GM19240 (cell line): ENCODE measurements around a stretch of chr7.

GRCh38 chr7:54832763-54833495 is 73.9 kb upstream of the SEC61G start:
- RRBS: no CpG with 5 or more reads among the region's 43 CpGs

GRCh38 chr7:55020148-55021172 is 1.6 kb downstream of the EGFR start:
- RRBS: 19% methylated on average over 28 of the region's 46 CpGs

DNA sequence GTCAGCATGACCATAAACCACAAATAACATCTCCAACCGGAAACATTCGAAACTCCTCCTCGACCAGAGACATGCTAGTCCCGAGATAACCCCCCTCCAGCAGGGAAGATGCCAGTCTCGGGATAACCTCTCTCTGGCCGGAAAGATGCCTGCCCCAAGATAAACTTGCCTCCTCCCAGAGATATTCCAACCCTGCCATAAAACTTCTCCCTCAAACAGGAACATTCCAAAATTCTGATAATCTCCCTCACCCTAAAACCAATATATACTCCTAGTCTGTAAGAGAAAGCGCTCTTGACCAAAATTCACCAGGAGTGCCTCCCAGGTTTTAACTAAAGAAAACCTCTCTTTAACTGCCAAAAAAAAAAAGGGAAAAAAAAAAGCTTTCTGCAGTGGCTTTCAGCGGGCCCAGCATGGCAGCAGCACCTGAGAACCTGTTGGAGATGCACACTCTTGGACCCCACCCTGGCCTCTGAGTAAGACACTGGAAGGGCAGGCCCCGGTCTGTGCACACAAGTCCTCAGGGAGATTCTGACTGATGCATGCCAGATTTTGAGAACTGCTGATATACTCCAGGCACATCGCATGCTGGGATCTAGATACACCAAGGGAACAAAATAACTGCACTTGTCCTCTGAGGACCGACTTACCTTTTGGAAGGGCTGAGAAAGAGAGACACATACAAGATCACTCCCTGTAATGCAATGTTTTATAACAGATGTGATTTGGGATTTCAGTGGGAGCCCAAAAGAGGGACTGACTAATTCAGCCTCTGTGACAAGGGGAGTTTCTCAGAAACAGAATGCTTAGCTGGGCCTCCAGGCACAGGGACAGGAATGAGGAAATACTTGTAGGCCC is 7.9 kb downstream of the EGFR start:
- RRBS: 89% methylated on average over 3 of the region's 11 CpGs

DNA sequence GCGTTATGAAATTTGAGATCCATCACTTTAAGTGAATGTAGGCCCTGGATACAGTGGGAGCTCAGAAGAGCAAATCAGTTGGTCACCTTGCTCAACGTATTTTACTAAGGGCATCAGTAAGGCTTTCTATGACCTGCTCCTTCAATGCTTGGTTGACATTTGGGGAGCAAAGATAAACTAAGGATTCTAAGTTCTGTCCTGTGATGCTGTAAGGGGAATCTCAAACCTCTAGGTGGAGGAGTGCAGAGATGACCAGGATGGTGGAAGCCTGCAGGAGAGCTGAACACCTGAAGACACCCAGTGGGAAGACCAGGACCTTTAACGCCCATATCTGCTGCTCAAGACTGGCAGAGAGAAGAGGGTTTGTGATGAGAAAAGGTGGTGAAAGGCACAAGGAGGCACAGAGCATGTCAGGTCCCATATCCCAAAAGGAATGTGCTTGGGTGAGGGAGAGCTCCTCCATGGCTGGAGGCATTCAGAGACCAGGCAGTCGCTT is 20.4 kb downstream of the EGFR start:
- RRBS: no CpG with 5 or more reads among the region's 4 CpGs

DNA sequence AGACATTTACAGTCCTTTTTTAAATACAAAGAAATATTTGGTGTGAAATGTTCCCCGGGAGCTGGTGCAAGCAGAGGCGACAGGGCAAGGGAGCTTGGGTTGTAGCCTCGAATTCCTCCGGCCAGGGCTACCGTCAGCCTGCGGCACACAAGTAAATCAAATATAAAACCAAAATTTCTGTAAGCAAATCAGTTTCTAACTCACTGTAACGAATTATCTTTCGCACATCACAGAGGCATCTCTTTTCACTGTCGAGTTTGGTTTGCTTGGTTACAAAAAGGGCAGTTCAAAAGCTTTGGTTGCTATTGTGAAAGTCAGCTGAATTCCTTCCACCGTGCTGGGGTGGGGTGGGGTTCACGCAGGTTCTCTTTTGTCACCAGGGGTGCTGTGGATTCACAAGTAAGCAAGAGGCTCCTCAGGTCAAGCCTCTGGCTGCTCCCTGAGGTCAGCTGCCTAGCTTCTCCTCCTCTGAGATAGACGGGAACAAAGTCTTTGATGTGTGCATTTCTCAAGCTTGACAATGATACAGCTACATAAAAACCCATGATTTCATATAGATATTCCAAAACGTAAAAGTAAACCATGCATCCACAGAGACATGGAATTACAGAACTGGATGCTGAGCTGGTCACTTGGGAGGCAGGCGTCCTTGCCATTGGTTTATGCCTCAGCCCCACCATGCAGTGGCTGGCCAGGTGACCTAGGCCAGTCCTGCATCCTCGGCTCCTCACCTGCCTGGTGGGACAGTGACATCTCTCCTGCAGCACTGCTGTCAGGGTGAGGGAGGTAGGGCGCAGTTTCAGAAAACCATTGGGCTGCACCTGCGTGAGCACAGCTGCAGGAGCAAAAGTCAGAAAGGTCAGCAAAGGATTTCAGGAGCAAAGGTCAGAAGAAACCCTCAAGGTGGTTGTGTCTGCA is 47.8 kb downstream of the EGFR start:
- RRBS: no CpG with 5 or more reads among the region's 17 CpGs

DNA sequence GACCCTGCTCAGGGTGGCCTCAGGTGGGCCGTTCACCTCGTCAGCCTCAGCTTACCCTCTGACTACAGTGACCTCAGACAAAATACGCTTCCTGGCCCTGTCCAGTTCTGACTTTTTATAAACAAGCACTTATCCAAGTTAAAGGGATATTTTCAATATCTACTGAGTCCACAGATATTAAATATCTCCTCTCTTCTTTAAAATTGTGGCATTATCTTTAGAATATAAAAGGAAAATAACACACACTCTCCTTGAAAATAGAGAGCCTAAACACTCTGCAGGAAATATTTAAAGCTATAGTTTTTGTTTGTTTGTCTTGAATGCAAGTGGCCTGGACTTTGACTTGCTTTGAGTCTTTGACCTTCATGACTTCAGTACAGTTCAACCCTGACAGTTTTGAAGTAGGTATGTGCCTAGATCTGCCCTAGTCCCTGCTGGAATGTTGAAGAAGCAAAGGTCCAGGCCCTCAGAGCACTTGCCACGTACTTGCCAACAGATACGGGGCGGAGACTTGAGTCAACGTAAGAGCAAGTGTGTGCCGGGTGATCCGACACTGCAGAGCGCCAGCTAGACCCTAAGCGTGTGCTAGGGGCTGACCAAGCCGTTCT is 159.8 kb downstream of the EGFR start:
- RRBS: no CpG with 5 or more reads among the region's 12 CpGs

GRCh38 chr7:55210066-55211275 is 154.7 kb upstream of the LANCL2 start:
- RRBS: no CpG with 5 or more reads among the region's 6 CpGs

DNA sequence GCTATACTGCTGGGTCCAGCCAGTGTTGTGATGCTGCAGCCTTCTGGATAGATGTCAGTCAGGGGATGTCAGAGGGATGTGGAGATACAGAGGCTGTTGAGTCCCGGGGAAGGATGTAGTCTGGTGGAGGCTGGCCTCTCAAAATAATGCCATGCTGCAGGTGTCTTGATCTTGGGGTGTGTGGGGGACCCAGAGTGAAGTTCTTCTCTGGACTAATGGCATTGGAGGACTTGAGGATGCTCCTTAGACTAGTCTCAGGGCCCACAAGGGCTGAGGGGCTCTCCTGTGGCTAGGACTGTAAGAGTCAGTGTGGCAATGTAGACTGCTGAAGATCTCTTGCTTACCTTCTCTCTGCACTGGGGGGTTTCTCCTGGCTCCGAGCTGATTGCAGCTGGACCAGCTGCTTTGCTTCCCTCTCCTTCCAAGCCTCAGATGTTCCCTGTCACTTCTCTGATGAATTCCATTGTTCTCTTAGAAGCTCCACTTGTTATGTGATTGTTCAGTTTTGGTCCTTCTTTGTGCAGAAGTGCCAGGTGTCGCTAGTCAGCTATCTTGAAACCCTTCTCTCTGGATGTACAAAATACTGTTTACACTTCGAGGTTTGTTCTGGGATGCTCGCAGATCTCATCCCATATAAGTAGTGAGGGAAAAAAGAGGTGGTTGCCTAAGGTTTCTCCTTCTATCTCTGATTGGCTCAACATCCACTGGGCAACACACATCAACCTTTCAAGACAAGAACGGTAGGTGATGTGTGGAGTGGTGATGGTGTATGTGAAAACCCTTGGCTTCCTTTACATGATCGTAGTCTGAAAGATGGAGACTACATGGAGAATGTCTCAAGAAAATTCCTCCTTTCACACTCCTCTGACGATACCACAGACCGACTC is 99.8 kb downstream of the LANCL2 start:
- RRBS: no CpG with 5 or more reads among the region's 9 CpGs

DNA sequence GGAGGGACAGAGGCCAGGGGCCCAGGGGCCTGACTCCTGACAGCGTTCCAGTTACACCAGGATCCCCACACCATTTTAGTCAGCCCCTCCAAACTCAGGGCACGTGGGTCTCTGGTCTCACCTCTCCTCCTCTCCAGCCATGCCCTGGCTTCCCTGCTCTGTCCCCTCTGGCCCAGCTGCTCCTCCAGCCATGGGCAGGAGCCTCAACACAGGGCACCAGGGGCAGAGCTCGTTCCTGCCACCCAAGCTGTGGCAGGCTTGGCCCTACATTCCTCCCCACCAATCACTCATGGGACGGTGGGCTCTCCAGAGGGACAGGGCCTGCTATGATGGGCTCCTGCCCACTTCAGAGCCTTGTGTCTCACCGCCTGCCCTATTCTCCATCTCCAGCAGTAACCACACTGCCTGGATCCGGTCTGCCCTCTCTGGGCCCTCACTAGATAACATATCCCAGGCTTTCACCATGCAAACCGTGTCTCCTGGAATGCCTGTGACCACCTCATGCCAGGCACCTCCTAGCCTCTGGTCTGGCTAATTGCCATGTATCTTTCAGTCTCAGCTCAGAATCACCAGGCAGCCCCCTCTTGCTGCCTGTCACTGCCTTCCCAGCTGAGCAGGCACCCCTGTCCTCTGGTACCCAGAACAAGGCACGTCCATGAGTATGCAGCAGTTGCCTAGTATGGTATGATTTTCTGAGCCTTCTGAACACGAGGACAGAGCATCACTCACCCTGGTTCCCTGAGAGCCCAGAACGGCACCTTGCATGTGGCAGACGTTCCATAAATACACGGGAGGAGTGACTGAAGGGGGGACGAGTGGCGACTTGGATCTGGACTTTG is 95.5 kb downstream of the VOPP1 start:
- RRBS: no CpG with 5 or more reads among the region's 14 CpGs

DNA sequence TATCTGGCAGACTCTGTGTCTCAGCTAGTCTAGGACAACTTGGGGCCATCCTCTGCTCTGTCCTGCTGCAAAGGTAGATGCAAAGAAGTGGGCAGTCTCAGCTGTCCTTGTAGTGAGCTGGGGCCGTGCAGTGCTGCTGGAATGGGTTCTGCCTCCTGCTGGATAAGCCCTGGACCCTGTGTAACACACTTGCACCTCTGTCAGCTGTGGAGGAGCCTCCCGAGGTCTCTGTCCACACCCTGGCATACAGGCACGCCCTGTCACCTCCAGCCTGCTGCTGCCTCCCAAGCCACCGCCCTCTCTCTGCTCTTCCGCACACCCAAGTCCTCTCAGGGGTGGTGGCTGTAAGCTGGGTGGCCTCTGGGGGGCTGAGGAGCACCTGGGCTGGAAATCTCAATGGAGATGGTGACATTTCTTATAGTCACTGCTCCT is 57.5 kb downstream of the VOPP1 start:
- RRBS: no CpG with 5 or more reads among the region's 5 CpGs

DNA sequence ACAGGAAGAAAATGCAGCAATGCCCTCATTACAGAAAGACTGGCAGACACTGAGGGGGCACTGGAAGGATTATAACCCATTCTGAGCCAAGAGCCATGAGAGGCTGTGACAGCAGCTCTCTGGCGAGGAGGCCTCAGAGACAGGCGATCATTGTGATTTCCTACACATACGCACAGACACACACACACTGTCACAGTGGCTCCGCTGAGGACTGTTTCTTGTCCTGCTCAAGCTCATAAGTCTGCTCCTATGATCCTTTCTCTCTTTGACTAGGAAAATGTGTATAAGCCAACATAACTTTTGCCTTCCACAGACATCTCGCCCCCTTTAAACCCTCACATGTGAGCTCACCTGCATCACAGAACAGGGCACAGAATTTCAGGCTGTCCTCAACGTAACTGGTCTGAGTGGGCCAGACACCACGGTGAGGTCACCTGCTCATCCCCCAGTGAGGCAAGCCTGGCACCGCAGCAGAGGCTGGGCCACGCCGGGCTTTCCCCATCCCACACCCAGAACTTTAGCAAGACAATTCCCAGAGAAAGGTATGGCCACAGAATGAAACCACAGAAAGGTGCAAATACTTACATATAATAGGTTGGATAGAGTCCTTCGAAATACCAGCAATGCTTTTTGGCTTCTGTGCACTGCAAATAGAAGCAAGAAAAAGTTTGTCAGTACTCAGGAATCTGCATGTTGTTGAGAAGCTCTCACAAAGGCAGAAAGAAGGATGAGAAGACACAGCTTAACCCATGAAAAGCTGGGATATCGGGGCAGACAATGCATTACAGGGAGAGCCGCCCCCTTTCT is 51.6 kb downstream of the VOPP1 start:
- RRBS: no CpG with 5 or more reads among the region's 13 CpGs

DNA sequence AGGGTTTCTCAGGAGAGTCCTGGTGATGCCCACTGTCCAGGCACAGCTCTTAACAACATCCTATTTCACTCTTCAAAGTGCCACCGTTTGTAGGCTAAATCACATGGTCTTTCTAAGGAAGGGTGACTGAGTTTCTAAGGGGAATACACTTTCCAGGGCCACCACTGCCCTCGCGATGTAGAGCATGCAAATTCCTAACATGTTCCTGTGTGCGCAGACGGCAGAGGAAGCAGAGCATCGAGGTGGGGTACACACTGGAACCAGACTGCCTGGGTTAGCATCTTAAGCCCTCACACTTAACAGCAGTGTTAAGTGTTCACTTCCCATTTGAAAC is 3.1 kb downstream of the VOPP1 start:
- RRBS: no CpG with 5 or more reads among the region's 6 CpGs

DNA sequence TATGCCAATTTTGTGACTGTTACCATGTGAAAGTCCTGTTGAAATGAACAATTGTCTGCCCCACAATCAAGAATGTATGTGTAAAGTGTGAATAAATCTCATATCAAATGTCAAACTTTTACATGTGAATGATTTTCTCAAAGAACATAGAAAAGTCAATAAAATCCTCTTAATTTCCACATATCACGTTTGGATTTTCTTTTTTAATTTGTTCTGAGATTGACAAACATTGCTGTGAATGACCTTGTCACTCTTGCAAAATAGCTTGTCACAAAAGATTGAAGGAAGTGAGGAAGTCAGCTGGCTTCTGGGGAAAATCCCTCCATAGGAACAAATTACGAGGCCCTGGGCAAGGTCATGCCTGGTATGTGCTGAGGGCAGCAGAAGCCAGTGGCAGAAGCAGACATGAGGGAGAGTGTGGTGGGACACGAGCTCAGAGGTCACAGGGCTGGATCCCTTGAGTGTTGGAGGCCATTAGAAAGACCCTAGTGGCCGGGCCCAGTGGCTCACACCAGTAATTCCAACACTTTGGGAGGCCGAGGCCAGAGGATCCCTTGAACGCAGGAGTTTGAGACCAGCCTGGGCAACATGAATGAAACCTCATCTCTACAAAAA is 35.7 kb downstream of the NIPSNAP2 start:
- RRBS: no CpG with 5 or more reads among the region's 6 CpGs

- RRBS: no CpG with 5 or more reads among the region's 6 CpGs
Measured at GRCh38 chr7:56087195-56087659, 5.5 kb downstream of the PHKG1 start.

- RRBS: no CpG with 5 or more reads among the region's 7 CpGs
Measured at GRCh38 chr7:56104497-56104843, 1.8 kb downstream of the CHCHD2 start.

DNA sequence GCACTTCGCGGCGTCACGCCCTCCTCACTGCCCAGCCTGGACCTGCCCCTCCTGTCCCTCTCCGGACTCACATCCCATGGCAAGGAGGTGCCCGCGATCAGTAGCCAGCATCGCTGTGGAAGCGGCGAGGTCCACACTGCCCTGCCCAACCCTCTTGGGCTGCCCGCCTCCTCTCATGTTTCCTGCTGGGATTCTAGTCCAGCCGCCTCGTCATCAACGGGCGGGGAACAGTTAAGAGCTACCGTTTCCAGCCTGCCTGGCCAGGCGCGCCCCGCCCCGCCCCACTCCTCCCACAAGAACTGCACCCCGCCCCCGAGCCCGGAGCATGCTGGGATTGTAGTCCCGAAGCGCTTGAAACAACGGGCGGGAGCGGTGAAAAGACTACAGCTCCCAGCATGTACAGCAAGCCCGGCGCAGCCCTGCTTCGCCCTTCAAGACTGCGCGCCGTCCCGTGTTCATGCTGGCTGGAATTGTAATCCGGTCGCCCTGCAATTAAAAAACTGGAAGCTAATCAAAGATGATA is 930.5 kb upstream of the ZNF722 start:
- RRBS: 80% methylated on average over 5 of the region's 37 CpGs

- RRBS: no CpG with 5 or more reads among the region's 1 CpG
Measured at GRCh38 chr7:63480161-63480592, 518.5 kb upstream of the ZNF722 start.

- RRBS: no CpG with 5 or more reads among the region's 21 CpGs
Measured at GRCh38 chr7:64463572-64464093, 99.2 kb downstream of the ZNF680 start.

- RRBS: no CpG with 5 or more reads among the region's 17 CpGs
Measured at GRCh38 chr7:64500349-64501386, 62.2 kb downstream of the ZNF680 start.

GRCh38 chr7:64515403-64515890 is 47.4 kb downstream of the ZNF680 start:
- RRBS: no CpG with 5 or more reads among the region's 1 CpG